ENCODE measurements around the gene ZNF236.

- PRO-cap, 2 experiments = no peak in any of the 2 experiments
Measured at GRCh38 chr18:76496584-76496893, 1.5 kb upstream of the ZNF516 start.

GRCh38 chr18:76707343-76707788, 115.0 kb upstream of the ZNF236 start:
- PRO-cap, 2 experiments = no peak in any of the 2 experiments

- PRO-cap, 2 experiments = peak in 2 of 2 experiments; most common plus-strand start chr18:76822784 (in 1); most common minus-strand start chr18:76822494 (in 2)
Measured at GRCh38 chr18:76822336-76822942, at the start of gene ZNF236. Gene ZNF236, plus strand, starts transcription at chr18:76822557.

DNA sequence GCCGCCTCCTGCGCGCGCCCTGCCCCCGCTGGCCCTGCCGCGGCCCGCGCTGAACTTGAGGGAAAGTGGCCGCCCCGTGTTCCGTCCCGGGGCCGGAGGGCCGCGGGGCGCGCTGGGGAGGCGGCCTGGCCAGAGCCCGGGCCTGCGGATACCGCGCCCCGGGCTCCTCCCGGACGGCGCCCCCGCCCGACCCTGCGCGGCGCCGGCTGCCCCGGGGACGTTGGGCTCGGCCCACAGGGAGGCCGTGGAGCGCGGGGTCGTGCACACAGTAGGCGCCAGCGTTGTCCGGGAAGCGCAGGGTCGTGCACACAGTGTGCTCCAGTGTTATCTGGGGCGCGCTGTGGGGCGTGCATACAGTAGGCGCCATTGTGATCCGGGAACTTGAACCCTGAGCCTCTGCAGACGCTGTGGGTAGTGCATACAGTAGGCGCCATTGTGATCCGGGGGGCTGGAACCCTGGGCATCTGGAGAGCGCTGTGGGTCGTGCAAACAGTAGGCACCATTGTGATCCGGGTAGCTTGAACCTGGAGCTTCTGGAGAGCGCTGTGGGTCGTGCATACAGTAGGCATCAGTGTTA, 674 bp downstream of the ZNF236 start:
- PRO-cap, 2 experiments = peak in 2 of 2 experiments; most common plus-strand start position 436 of the sequence (in 1); most common minus-strand start position 194 of the sequence (in 2)

- PRO-cap, 2 experiments = no peak in any of the 2 experiments
Measured at GRCh38 chr18:76965595-76966188, 143.3 kb downstream of the ZNF236 start.

GRCh38 chr18:76983087-76983696, 149.4 kb downstream of the MBP start:
- PRO-cap, 2 experiments = no peak in any of the 2 experiments

DNA sequence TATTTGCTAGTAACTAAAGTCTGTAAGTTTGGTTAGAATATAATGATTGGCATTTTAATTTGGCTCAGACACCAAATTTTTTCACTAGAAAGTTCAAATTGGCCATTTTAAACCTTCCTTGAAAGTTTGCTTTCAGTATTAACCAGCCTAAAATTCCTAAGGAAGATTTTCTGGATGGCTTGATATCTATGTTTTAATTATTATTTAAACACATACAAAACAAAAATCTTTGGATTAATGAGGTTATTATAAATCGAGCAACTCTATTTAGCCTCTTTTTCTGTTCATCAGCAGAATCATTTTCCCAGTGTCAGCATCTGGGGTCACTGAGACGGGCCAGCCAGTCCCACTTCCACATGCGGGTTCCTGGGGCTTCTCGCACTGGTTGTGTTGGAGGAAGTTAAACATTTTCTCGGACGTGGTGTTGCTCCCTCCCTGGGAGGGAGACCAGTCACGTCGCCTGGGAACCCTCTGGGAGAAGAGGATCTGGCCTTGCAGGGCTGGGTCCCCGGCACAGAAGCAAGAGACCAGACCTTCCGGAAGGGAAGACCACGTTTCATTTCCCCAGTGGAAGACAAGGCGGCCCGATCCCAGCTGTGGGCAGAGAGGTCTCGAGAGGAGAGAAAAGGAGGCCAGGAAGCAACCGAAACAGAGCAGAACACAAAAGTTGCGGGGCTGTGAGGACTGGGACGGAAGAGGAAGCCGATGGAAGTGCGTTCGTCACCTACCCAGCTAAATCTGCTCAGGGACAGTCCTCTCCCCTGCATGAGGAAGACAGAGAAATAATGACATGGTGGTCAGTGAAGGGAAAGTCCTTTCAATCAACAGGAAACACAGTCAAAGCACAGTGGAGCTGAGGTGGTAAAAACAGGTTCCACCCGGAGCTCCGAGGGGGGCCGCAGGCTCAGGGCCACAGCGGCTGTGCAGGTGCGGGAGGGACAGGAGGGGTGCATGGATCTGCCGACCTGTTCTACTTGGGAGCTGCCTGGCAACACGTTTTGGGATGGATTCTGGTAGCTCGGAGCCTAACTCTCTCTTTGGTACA, 144.5 kb downstream of the MBP start:
- PRO-cap, 2 experiments = no peak in any of the 2 experiments

GRCh38 chr18:77034610-77035465, 97.7 kb downstream of the MBP start:
- PRO-cap, 2 experiments = no peak in any of the 2 experiments

- PRO-cap, 2 experiments = no peak in any of the 2 experiments
Measured at GRCh38 chr18:77052227-77052758, 80.3 kb downstream of the MBP start.

DNA sequence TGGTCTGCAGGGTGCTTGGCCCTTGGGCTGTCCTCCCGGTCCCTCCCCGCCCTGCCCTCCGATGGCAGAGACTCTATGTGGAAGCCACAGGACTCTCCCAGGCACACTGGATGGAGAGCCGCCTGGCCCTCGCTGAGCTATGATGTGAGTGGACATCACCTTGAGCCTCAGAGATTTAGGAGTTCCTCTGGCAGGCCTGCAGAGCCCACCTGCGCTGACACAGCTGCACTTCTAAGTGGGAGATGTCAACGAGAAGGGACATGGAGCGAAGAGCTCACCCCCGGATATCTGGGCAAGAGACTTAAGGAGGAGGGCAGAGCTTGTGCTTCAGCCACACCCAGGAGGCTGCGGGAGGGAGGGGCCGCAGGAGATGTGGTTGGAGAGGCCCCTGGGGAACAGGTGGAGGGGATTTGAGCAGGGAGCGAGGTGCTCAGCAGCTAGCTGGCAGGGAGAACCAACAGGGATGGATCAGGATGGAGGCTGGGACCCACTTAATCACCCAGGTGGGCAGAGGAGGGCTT, 78.5 kb downstream of the MBP start:
- PRO-cap, 2 experiments = peak in 2 of 2 experiments; most common plus-strand start position 398 of the sequence (in 2); most common minus-strand start position 275 of the sequence (in 1)

- PRO-cap, 2 experiments = no peak in any of the 2 experiments
Measured at GRCh38 chr18:77057142-77057434, 75.5 kb downstream of the MBP start.

GRCh38 chr18:77208931-77209417, 40.7 kb upstream of the GALR1 start:
- PRO-cap, 2 experiments = no peak in any of the 2 experiments

GRCh38 chr18:77250063-77250626, 497 bp downstream of the GALR1 start:
- PRO-cap, 2 experiments = no peak in any of the 2 experiments

- PRO-cap, 2 experiments = peak in 1 of 2 experiments; most common plus-strand start chr18:78643272 (in 1); most common minus-strand start chr18:78643098 (in 1)
Measured at GRCh38 chr18:78643022-78643498, 336.6 kb upstream of the SALL3 start.

DNA sequence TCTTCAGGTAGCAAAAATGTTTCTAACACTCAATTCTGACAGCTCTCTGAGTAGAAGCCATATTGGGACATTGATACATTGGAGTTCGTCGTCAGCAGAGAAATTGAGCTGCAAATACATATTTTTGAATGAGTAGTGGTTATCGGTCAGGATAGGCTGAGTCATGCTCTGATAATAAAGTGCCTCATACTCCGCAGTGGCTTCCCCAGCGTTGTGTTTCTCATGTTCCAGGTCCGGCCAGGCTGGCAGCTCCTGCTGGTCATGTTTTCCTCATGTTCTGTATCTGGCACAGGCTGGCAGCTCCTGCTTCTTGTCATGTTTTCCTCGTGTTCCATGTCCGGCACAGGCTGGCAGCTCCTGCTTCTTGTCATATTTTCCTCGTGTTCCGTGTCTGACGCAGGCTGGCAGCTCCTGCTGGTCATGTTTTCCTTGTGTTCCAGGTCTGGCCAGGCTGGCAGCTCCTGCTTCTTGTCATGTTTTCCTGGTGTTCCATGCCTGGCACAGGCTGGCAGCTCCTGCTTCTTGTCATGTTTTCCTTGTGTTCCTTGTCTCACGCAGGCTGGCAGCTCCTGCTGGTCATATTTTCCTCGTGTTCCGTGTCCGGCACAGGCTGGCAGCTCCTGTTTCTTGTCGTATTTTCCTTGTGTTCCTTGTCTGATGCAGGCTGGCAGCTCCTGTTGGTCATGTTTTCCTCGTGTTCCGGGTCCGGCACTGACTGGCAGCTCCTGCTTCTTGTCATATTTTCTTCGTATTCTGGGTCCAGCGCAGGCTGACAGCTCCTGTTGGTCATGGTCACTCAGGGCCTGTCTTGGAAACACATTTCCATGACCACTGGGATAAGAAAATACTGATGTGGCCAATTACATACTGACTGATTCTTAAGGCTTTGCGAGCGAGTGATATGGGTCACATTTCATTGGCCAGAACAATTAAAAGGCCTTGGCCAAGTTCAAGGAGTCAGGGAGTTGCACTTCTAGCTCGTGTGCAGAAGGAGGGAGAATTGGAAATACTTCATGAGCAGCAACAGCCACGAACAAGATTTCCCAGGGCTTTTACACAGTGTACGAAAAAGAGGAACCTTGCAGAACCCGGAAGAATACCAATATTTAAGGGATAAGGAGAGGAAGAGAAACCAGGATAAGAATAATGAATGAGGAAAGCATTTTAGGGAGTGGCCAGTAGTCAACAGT, 149.1 kb downstream of the ATP9B start:
- PRO-cap, 2 experiments = no peak in any of the 2 experiments

DNA sequence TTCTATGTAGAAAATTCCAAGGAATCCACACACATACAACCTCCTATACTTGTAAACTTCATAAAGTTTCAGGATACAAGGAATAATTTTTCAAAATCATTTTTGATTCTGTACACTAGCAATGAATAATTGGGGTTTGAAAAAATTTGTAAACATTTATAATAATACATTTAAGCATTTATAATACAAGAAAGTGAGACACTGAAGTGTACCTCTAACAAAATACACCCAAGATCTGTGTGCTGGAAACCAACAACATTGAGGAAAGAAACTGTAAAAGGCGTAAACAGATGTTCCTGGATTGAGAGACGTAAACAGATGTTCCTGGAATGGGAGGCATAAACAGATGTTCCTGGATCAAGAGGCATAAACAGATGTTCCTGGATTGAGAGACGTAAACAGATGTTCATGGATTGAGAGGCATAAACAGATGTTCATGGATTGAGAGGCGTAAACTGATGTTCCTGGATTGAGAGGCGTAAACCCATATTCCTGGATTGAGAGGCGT, 32.6 kb upstream of the NFATC1 start:
- PRO-cap, 2 experiments = no peak in any of the 2 experiments

DNA sequence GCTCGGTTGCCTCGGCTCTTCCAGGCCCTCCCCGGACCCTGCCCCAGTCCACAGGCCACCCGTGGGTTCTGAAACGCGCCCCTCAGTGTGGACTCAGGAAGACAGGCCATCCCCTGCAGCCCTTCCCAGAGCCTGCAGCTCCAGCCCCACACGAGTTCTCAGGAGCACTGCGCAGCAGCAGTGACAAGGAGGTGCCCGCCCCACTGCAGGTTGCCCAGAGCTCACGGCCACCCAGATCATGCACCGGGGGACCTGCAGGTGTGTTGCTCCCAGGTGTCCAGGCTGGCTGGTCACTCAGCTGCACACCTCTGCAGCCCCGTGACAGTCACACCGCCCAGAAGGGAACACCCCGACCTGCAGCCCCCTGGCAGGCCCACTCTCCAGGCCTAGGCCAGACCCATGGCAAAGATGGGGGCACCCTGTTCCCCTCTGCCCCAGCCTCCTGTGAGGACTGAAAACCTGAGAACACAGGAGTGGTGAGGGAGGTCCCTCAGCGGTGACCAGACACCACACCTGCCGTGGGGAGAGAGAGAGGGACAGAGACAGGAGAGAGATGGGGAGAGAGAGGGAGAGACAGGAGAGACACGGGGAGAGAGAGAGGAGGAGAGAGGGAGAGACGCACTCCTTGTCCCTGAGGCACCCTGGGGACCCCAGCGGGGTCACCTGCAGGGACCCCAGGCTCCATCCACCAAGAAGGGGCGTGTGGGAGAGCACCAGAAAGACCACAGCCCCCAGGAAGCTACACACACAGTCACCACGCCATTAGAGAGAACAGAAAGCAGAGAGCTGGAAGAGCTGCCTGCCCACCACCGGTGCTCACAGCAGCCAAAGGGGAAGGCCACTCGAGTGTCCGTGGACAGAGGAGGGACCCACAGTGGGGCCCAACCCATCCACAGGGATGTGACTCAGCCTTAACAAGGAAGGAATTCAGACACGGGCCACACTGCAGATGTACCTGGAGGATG, 11.9 kb upstream of the NFATC1 start:
- PRO-cap, 2 experiments = no peak in any of the 2 experiments

GRCh38 chr18:79394818-79395584, 729 bp upstream of the NFATC1 start:
- PRO-cap, 2 experiments = peak in 2 of 2 experiments; most common plus-strand start chr18:79394983 (in 1); most common minus-strand start chr18:79395024 (in 1)

DNA sequence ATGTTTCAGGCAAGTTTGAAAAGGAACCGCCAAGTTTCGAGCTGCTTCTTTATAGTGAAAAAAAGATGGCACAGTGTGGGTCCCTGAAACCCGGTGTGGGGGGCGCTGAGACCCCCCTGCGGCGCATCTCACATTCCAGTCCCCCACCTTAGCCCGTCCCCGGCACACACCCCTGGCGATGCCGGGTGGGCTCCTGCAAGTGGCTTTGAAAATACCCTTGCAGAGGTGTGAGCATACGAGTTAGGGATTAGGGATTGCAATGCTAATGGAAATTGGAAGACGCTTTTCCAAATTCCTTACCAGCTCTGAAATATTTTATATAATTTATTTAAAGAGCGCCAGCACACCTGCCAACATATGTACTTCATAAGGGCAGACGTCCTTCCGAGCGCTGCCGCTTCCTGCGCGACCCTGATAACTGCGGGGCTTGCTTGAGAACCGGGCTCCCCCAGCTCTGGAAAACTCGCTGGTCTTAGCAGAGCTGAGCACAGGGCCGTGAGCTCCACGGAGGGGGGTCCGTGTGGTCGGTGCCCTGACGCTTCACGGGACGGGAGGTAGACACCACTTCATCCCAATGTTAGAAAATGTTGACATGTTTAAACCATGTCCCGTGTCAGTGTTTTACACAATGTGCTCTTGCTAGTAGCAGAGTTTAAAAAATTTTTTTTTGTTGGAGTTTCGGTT, 1.4 kb downstream of the NFATC1 start:
- PRO-cap, 2 experiments = no peak in any of the 2 experiments

GRCh38 chr18:79453821-79454619, 58.3 kb downstream of the NFATC1 start:
- PRO-cap, 2 experiments = no peak in any of the 2 experiments

Data from helper T cell (primary cell).